Hair follicle dermal papilla cell (primary cell): Measurements from ENCODE around the genes SAR1B and C5orf24.

- CAGE, long polyA plus RNA, result no peak
These were observed 19.6 kb downstream of the JADE2 start for GRCh38 chr5:134544990-134545585.

- CAGE, long polyA plus RNA, result no peak
These were observed 49.0 kb downstream of the JADE2 start for GRCh38 chr5:134574500-134574789.

DNA sequence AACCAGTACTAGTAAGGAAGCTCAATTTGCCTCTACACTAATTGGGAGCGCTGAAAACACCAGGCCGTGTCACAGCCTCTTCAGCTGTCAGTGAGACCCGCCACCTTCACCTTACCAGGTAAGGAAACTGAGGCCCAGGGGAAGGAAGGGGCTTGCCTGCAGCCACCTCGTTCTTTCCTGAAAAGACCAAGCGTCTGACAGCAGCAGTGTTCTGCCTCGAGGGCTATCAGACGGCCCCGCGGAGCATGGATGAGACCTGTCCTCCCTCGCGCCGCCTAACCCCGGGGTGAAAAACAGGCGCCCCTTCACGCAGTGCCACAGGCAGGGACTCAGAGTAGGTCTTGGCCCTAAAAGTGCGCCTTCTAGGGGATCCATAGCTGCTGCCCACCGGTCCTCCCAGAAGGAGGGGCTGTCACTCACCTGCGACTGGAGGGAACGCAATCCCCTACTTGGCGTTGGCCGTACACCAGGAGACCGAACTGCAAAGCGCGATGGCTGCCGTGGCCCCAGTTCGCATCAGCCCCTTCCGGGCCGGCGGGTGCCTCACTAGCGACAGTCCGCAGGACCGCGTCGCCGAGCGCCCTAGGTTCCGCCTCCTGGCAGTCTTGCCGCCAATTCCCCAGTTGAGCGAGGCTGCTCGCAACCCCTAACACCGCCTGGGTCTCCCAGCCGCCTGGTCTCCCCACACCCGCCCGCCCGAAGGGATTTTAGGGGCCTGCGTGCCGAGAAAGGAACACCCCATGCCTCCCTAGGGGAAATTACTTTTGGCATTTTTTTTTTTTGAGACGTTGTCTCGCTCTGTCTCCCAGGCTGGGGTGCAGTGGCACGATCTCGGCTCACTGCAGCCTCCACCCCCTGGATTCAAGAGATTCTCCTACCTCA, at the start of gene SAR1B:
Gene SAR1B, minus strand, starts transcription at position 521 of the 882 bp plus-strand sequence.
- CAGE, long polyA plus RNA, result no peak

GRCh38 chr5:134638619-134639274, 6.1 kb upstream of the SAR1B start:
- CAGE, long polyA plus RNA, result no peak

- CAGE, long polyA plus RNA, result no peak
These were observed 15.0 kb downstream of the DDX46 start for GRCh38 chr5:134773533-134774120.

DNA sequence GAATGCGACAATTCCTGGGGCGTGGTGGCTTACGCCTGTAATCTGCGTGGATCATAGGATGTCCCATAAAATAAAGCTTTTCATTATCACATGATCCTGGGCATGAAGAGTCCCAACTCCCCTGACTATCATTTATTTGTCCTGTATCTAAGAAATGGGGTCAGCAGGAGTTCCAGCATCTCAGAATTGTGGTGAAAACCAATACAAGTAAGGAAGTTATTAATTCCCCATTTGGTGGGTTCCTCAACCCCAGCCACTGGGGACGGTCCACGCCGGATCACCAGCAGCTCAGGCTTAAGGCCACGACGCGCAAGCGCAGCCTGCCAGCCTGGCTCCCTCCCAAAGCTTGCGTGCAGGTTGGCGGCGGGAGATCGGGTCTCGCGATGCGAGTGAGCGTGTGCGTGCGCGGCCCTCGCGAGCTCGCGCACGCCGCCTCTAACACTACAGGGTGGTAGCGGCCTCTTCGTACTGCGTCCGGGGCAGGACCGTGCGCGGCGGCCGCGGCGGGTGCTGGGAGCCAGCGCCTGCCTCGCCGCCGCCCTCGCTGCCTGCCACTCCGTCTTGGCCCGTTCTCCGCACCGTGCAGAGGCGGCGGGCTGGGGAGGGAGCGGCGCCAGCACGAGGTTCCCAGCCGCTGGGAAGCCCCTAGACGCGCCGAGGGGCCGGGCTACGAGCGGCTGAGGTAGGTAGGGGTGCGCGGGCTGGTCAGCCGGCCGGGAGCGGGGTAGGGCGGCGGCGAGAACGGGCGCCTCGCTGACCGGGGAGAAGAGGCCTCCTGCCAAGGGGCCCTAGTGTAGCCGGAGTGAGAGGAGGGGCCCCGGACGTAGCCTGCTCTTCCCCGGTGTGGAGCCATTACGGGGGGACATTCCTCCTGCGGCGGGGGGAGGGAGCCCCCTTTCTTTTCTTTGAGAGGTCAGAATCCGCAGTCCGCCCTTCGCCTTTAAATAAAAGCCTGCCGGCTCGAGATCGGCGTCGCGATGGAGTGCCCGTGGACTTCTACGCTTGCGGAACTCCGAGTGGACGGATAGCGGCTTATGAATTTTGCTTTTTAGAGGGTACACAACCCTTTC, at the start of gene C5orf24:
Gene C5orf24, plus strand, starts transcription at position 438 of the 1,070 bp plus-strand sequence.
- CAGE, long polyA plus RNA, result no peak

- CAGE, long polyA plus RNA, result no peak
These were observed 16.3 kb upstream of the PITX1 start for GRCh38 chr5:135050030-135050997.

DNA sequence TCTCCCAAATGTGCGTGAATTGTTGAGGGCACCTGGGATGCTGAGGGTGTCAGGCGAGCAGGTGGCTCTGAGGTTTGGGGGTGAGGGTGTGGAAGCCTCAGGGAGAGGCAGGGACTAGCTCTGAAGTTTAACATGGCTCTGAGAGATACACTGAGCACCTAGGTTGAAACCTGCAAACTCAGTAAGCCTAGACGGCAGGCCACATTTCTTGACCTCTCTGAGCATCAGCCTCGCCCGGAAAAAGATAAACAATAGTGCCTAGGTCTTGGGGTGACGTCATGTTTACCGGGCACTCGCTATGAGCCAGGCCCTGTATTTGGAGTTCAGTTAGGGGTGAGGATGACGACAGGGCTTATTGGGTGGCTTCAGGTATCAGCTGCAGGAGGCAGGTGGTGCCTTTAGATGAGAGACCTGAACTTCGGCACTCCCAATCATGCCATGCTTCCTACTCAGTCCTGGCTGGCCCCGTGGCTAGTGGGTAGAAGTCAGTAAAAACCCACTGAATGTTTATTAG, 107.8 kb upstream of the PITX1 start:
- CAGE, long polyA plus RNA, result no peak

DNA sequence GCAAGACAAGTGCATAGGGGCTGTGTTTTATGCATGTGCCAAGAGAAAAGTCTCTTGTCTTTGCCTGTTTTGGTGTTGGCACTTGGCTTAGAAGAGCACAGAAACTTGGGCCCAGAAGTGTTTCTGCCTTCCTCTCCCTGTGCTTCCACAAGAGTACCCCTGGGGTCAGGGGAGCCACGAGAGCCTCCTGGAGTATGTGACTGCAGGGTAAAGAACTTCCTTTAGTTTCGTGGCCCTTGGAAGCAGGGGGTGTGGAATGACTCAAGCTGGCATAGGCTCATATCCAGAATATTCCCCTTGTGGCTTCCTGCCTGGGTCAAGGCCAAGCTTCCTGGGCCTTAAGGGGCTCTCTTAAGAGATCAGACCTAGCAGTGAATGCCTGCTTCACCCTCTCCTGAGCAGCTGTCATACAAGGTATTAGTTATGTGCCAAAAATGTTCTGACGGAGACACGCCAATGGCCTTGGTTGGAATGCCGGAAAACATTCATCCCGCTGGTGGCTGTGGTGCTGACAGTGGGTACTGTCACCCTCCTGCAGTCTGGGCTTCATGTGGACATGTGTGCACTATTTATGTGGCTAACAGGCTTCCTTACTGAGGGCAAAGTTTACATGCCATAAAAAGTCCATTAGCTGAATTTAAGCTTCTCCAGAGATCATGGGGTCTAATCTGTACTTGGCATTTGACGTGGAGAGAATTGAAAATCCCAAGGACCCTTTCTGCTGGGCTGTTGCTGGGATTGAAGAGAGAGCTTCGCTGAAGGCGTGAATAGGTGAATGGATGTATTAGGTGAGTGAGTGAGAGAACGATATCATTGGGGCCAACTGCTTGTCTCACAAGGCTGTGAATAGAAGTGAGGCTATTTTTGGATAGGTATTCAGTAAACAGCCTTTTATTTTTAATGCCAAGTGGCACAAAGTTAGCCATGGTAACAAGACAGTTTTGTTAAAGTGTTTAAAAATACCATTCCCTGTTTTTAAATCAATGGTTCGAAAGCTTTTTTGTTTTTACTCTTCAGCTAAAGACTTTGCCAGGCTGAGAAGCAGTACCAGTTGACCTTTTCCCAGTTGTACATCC, 156.8 kb downstream of the MACROH2A1 start:
- CAGE, long polyA plus RNA, result no peak

- CAGE, long polyA plus RNA, result no peak
These were observed 62.0 kb downstream of the MACROH2A1 start for GRCh38 chr5:135336702-135337848.

DNA sequence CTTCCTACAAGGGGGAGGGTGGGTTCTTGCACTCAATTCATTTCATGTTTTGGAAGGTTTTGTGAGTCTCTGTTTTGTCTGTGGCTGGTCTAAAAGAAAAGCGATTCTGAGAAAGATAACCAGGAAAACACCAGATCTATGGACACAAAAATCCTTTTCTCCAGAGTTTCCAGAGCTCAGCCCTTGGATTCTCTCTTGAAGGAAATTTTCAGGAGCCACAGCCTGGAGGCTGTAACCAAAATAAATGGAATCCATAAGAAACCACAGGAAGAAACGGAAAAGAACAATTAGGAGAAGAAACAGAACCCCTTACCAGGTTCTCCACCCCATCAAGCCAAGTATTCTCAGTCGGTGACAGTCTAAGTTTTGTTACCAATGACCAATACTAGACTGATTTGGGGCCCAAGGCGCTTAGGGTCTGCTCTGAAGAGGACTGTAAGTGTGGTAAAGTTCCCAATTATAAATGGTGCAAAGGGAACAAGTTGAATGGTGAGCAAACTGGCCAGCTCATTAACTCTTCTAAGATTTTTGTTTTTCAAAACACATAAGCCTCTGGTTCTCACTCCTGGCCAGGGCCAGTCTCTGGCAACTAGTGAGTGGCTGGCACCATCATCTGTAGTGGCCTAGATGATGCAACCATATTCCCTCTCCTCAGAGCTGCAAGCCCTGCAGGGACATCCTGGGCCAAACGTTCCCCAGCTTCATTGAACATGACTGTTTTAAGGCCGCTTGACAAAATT, 24.3 kb downstream of the MACROH2A1 start:
- CAGE, long polyA plus RNA, result no peak

DNA sequence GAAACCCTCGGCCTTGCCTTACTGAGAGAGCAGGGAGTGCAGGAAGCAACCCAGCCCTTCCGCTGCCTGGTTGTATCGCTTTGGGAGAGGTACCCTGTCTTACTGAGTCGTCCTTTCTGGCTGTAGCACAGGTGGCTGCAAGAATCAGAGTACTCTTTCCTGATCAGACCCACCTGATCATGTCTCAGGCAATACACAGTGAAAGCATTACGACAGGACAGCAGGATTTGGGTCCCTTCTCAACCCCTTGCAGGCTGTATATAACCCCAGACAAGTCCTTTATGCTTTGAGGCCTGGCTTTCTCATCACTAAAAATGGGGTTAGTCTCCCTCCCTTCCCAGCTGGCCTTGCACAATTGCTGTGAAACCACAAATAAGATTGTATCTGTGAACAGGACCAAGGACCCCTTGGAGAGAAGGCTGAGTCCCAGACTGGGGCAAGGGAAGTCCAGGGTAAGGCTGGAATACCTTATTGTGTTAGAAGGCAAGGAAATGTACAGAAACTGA, 11.6 kb downstream of the MACROH2A1 start:
- CAGE, long polyA plus RNA, result no peak

GRCh38 chr5:135391394-135391765, 7.7 kb downstream of the MACROH2A1 start:
- CAGE, long polyA plus RNA, result no peak

GRCh38 chr5:135456104-135456783, 4.1 kb upstream of the TIFAB start:
- CAGE, long polyA plus RNA, result no peak

- CAGE, long polyA plus RNA, result no peak
These were observed 592 bp upstream of the CXCL14 start for GRCh38 chr5:135579321-135579844.

- CAGE, long polyA plus RNA, result no peak
These were observed 1.9 kb downstream of the LECT2 start for GRCh38 chr5:135952574-135953591.

DNA sequence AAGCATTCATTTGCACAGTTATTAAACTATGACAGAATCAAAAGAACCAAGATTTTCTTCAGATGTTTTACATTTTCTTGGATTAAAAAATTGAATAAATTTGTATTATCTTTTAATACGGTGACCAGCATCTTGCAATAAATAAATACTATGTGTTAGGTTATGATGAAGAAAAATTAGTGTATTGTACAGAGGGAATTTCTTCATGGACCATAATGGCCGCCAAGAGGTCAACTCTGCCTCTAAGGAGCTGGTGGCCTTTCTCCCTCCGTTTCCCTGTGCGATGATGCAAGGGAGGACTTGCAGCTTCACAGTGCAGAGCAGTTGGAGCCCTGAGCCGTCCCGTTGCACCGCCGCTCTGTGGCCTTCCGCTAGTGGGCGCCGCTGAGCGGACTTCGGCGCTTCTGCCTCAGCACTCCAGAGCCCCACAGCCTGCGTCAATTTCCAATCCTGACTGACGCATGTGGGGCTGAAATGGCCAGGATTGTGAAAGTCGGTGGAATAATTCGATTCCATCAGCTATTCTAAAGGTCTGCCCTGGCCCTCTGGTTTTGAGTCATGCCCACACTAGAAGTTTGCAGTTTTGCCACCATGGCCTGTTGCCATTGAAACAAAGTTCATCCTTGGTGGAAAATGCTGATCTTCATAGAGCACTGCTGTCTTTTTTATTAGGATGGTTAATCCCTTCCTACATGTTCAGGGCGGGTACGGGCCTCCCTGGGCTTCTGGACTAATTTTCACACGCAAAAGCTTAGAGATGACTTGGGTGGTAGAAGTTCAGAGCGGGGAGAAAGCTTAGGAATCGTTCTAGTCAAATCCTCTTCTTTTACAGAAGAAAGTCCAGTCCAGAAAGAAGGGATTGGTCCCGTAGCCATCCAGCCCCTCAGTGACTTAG, 22.7 kb upstream of the LECT2 start:
- CAGE, long polyA plus RNA, result no peak

DNA sequence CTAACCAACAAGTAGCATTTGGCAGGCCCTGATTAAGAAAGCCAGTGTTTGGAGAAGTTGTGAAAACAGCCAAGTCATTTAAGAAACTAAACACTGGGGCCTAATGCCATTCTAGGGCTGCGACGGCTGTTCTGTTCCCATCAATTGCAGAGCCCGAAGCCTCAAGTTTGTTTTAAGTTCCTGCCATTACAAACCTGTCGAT, 4.5 kb upstream of the TGFBI start:
- CAGE, long polyA plus RNA, result no peak

GRCh38 chr5:136132976-136134154, 720 bp downstream of the SMAD5 start:
- CAGE, long polyA plus RNA, result no peak

DNA sequence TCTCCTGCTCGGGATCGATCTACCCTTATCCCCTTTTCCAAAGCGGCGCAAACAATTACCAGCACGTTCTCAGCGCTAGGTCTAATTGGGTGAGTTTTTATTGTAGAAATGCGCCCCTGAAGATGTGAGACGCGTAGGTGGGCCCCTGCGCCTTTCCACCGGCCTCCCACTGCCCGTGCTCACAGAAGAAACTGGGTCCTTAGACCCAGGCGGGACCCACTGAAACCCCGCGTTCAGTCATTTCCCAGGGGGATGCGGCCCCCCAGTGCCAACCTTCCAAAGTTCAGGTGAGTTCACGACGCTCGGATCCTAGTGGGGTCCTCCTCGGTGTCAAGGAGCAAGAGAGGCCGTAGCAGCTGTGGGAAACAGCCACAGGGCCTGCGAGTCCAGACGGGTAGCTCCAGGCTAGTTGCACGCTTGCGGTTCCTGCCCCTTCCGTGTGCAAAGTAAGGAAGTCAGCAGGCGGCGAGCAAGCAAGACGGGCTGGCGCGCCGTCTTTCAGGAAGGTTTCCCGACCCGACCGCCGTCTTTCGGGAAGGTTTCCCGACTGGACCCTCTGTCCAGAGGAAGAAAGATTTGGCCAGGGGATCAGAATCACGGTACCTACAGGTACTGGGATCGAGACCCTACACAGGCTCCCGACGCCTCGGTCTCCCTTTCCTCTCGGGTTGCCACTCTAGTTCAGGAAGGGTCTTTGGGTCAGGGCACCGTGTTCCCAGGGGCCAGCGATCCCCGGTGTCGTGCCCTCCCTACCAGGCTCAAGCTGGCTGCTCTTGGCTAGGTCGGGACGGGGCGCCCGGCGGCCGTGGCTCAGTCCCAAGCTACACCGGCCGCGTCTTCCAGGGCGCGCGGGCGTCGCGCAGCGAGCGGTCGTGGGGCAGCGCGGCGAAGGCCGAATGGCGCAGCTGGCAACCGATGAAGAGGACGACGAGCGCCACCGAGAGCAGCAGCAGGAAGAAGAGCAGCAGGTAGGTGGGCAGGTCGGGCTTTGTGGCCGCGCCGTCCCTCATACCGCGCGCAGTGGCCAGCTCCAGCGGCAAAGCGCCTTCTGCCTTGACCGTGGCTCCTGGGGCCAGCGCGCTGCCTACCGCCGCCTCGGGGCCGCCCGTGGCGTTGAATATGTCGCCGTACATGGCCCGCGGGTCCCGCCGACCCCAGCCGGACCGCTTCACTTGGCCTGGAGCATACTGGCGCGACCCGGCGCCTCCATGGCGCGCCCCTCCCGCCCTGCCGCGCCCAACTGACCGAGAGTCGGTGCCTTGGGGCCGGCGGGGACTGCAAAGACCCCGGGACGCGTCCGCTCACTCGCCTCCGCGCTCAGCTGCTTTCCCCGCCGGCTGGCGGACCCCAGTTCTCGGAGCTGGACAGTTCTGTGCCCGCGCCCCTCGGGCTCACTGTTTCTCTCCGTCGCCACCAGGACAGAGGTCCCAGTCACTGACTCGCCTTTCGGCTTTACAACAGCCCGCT, 1.0 kb downstream of the SMIM32 start:
- CAGE, long polyA plus RNA, result no peak